AG04450 (cell line): ENCODE results near the genes RFX3 and SPATA6L.

GRCh38 chr9:2107938-2108617 lies 92.9 kb downstream of the SMARCA2 start:
- CAGE, long polyA plus RNA = no peak
- RRBS = no CpG with 5 or more reads among the region's 6 CpGs

DNA sequence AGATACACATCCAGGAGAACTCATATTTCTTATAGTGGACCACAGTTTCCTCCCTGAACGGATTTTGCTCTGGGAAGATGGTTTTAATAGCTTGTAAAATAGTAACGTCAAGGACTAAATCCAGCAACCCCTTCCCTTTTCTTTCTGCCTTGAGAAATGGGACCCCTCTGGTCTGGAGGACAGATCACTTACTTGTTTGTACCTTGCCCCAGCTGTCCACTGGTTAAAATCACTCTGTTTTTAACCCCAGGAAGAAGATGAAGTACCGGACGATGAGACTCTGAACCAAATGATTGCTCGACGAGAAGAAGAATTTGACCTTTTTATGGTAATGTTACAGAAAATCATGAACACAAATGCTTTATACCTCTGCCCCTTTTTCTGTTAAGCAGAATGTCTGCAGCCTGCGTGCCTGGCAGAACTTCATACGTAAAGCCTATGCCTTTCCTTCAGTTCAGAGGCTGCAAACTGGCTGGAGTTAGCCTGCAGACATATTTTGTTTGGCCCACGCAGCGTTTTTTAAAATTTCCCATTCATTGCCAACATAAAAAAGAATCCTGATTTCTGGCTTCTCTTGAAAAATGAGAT lies 104.2 kb downstream of the SMARCA2 start:
- CAGE, long polyA plus RNA = no peak
- RRBS = no CpG with 5 or more reads among the region's 10 CpGs

DNA sequence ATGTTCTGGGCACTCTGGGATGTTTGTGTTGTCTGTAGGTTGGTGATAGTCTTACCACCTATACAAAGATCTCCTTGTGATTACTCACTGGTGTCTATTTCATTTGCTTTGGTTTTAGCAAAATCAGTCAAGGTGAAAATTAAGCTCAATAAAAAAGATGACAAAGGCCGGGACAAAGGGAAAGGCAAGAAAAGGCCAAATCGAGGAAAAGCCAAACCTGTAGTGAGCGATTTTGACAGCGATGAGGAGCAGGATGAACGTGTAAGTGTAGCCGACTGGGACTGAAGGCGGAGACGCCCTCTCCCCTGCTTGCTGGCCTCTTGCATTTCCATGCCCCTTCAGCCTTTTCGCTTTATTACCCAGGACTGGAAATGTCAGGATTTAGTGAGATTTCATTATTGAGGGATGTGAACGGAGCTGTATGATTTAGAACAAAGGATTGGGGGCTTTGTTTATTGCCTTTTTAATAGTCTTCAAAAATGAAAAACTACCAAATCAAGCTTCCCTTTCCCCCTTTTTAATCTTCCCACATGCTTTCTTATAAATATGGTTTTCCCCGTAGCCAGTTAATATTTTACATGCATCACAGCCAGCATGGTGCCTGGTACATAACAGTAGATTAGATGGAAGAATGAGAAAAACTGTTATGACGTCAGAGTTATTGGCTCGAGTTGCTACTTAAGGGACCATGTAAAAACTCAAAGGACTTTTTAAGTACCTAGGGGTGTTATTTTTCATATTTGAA lies 176.2 kb downstream of the SMARCA2 start:
- CAGE, long polyA plus RNA = no peak
- RRBS = no CpG with 5 or more reads among the region's 13 CpGs

- CAGE, long polyA plus RNA = no peak
- RRBS = no CpG with 5 or more reads among the region's 14 CpGs
These were observed 226.3 kb downstream of the SMARCA2 start for GRCh38 chr9:2241509-2241850.

GRCh38 chr9:2280800-2281822 lies 266.0 kb downstream of the SMARCA2 start:
- CAGE, long polyA plus RNA = no peak
- RRBS = no CpG with 5 or more reads among the region's 20 CpGs

- CAGE, long polyA plus RNA = no peak
- RRBS = no CpG with 5 or more reads among the region's 7 CpGs
These were observed 196.9 kb upstream of the VLDLR start for GRCh38 chr9:2424440-2425245.

DNA sequence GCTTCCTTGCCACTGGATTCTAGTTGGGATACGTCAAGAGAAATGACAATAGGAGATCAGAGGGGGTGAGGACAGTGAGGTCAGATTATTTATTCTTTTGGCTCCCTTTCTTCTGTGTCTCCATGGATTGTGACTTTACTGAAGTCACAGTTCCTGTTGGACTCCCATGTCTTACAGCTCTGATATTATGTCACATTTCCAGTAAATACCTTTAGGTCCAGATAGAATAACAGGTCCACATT lies 153.0 kb upstream of the PUM3 start:
- CAGE, long polyA plus RNA = no peak
- RRBS = no CpG with 5 or more reads among the region's 1 CpG

GRCh38 chr9:3486313-3486814 lies 39.4 kb downstream of the RFX3 start:
- CAGE, long polyA plus RNA = no peak
- RRBS = no CpG with 5 or more reads among the region's 5 CpGs

GRCh38 chr9:3507380-3508144 lies 18.2 kb downstream of the RFX3 start:
- CAGE, long polyA plus RNA = no peak
- RRBS = no CpG with 5 or more reads among the region's 7 CpGs

- CAGE, long polyA plus RNA = no peak
- RRBS = 2% methylated on average over 23 of the region's 68 CpGs
These were observed at the start of gene RFX3 for GRCh38 chr9:3525178-3526206. RFX3 (minus strand) TSS chr9:3526001.

GRCh38 chr9:3827019-3827535 lies 301.3 kb upstream of the RFX3 start:
- CAGE, long polyA plus RNA = no peak
- RRBS = no CpG with 5 or more reads among the region's 4 CpGs

DNA sequence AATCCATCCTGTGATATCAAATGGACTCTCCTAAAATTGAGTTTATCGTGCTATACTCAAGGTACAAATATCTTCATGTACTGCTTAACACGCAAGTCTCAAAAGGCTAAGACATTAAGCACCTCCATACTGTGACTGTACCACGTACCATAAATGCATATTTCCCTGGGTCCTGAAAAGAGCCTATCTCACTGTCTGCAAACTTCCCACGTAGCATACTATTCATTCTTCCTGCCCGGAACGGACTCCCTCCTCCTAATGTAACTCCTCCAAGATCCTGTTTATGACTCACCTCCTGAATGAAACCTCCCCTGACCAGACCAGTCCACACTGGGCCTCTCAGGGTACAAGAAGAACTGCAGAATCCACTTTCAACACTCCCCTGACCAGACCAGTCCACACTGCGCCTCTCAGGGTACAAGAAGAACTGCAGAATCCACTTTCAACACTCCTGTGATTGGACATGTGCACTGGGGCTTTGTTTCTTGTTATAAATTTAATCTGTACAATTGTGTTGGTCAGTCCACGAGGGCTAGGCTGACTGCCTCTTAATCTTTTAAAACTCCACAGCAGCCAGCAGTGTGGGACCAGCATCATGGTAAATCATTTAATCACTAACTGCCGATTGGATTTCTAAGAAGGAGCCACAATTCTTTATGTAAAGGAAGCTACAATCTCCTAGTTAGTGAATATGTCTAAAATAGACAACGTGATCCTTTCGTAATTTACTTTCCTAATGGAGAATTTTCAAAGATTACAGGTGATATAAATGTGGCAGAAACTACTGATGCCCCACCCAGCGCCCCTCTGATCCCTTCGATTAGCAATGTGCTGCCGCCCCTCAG lies 381.1 kb upstream of the RFX3 start:
- CAGE, long polyA plus RNA = no peak
- RRBS = no CpG with 5 or more reads among the region's 14 CpGs

DNA sequence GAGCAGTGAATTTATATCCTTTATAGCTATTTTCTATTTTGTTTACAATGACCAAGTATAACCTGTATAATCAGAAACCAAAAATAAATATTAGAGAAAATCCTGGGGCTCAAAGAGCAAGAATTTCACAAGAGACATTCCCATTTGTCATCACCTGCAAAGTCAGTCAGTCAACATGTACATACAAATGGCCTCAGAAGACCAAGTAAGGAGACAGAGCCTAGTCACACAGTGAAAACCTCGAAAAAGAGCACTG lies 231.4 kb downstream of the GLIS3 start:
- CAGE, long polyA plus RNA = no peak
- RRBS = no CpG with 5 or more reads among the region's 1 CpG

DNA sequence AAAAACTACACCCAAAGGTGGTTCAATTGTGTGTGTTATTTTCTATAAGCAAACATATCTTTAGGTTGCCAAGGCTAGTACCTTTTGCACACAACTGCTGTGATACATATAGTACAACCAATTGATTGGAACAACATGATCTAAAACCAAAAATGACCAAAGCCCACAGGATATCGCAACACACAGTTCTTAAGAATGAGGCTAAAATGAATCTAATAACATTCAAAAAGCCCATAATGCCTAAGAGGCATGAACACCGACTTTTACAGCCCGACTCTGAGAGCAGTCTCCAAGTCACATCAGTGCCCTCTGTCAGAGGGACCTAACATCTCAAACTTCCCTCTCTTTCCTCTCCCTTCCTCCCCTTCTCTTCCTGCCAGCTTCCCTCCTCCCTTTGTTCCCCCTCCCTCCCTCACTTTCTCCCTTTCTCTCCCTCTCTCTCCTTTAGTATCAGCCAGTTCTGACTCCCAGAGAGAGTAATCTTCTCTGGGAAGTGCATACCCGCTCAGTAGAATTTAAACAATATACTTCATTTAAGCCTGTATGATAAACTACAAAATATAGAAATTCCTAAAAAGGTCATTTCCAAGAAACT lies 154.4 kb downstream of the GLIS3 start:
- CAGE, long polyA plus RNA = no peak
- RRBS = no CpG with 5 or more reads among the region's 4 CpGs

- CAGE, long polyA plus RNA = no peak
- RRBS = no CpG with 5 or more reads among the region's 2 CpGs
These were observed 41.6 kb upstream of the PLPP6 start for GRCh38 chr9:4620382-4620952.

GRCh38 chr9:4656585-4657067 lies 5.5 kb upstream of the PLPP6 start:
- CAGE, long polyA plus RNA = no peak
- RRBS = no CpG with 5 or more reads among the region's 3 CpGs

GRCh38 chr9:4665957-4666872 lies at the start of gene SPATA6L:
SPATA6L (minus strand) TSS chr9:4666480.
- CAGE, long polyA plus RNA = no peak
- RRBS = no CpG with 5 or more reads among the region's 39 CpGs

DNA sequence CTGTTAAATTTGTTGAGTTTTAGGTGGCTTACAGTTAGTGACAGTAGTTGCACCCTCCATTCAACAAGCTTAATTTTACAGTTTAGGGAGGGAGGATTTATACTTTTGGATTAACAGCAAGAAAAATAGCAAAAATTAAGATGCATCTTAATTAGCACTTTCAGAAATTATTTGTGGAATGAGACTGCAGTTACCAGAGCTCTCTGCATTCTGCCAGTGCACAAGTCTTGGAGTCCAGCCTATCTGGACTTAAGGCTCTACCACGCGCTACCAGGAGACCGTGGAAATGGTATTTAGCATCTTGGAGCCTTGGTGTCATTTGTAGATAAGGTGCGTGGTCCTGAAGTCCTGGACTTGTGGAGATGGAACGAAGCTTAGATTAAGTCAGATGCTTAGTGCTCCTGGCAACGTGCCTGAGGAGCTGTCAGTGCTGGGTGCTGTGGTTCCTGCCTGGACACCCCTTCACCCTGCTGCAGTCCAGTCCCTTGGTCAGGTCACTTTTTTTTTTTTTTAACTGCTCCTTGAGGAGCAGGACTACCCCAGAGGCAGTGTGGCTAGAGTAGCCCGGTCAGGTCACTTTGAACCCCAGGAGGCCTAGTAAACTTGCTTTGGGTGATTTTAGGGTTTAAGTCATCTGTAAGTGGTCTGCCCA lies 59.7 kb downstream of the RCL1 start:
- CAGE, long polyA plus RNA = no peak
- RRBS = no CpG with 5 or more reads among the region's 7 CpGs

DNA sequence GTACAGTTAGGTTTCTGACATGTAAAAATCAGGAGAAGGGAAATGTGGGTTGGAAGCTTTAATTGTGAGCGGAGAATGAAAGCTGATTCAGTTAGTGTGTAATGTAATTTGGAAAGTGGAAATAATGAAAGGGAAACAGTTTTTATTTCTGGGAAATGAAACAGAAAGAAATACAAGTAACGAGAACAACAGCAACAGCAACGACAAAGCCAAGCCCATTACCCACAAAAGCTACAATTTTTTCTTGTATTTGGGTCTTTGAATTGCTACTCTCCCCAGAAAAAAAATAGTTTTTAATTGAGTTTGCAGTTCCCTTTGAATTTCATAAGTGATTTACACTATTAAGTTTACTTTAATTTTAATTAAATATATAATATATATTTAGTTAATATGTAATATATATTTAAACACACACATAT lies 48.7 kb upstream of the JAK2 start:
- CAGE, long polyA plus RNA = no peak
- RRBS = no CpG with 5 or more reads among the region's 3 CpGs

- CAGE, long polyA plus RNA = no peak
- RRBS = no CpG with 5 or more reads among the region's 2 CpGs
These were observed 4.8 kb downstream of the CD274 start for GRCh38 chr9:5455096-5455520.